ENCODE measurements around the genes TOX3 and CHD9.

GRCh38 chr16:50273836-50274940 lies 7.8 kb downstream of the ADCY7 start:
- PRO-cap = no peak

- PRO-cap = no peak
Measured at GRCh38 chr16:50284222-50285007, 18.1 kb downstream of the ADCY7 start.

- PRO-cap = no peak
Measured at GRCh38 chr16:50309138-50309635, 42.8 kb downstream of the ADCY7 start.

GRCh38 chr16:50603014-50604077 lies 55.1 kb downstream of the NKD1 start:
- PRO-cap = no peak

DNA sequence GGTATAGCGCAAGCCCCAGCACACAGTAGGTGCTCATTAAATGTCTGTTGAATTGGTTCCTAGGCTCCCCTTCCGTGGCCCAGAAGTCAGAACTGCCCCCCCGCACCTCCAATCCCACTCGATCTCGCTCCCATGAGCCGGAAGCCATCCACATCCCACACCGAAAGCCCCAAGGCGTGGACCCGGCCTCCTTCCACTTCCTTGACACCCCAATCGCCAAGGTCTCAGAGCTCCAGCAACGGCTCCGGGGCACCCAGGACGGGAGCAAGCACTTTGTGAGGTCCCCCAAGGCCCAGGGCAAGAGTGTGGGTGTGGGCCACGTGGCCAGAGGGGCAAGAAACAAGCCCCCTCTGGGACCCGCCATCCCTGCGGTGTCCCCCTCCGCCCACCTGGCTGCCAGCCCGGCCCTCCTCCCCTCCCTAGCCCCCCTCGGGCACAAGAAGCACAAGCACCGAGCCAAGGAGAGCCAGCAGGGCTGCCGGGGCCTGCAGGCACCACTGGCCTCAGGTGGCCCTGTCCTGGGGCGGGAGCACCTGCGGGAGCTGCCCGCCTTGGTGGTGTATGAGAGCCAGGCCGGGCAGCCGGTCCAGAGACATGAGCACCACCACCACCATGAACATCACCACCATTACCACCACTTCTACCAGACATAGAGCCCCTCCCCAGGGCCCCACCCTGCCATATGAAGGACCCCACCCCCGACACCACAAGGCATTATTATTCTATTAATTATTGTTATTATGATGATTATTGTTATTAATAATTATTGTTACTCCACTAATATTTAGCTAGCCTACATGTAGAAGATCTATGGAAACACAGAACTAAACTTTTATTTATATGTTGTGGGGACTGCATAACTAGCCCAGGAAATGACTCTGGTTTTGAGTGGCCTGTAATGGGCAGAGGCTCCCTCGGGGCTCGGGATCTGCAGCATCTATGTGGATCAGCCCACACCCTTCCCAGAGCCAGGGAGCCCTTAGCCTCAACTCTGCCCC lies 47.7 kb downstream of the SNX20 start:
- PRO-cap = no peak

DNA sequence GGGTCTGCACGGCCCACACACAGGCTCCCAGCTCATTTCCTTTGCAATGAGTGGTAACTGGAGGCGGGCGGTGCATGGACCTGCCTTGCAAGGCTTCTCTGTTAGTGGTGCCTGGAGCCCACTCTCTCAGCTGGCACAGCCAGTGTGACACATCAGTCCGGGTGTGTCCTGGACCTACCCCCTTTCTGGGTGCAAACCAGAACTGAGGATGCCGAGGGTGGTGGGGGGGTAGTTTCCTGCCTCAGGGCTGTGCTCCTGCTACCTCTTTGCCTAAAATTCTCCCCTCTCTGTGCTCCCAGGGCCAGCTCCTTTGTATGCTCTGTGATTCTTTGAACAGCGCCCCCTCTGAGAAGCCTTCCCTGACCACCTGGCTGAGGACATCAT lies 14.0 kb downstream of the SNX20 start:
- PRO-cap = no peak

GRCh38 chr16:50684574-50685781 lies 3.9 kb upstream of the SNX20 start:
- PRO-cap = no peak

- PRO-cap = no peak
Measured at GRCh38 chr16:50746939-50747553, 5.2 kb downstream of the CYLD start.

- PRO-cap = no peak
Measured at GRCh38 chr16:51056298-51056807, 94.7 kb downstream of the SALL1 start.

DNA sequence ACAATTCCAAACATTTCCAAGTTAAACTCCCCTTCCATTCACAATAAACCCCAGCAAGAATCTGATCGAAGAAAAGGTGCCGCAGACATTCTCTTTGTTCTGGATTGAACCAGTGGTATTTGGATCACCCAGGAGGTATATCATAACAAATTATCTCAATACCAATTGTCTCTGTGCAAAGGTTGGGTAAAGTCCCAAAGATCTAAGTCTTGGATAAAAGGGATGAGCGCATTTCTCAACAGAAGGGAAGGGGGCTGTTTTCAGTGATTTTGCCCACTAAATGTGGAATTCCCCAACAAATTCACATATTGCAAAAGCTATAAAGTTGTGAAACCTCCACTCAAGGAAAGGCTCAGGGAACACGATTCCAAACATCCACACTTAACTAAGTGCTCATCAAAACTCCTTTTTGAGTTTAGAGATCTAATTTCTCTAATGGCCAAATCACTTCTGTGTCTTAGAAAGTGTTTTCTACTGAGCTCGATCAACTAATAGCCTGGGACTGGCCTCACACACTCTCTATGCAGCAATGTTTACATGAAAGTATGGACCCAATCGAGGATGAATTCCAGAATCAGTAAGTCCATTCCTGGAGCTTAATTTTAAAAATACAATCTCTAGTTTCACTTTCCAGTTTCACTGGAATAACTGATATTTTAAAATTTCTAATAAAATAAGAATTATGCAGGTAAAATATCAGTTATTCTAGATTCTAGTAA lies 30.9 kb downstream of the SALL1 start:
- PRO-cap = no peak

DNA sequence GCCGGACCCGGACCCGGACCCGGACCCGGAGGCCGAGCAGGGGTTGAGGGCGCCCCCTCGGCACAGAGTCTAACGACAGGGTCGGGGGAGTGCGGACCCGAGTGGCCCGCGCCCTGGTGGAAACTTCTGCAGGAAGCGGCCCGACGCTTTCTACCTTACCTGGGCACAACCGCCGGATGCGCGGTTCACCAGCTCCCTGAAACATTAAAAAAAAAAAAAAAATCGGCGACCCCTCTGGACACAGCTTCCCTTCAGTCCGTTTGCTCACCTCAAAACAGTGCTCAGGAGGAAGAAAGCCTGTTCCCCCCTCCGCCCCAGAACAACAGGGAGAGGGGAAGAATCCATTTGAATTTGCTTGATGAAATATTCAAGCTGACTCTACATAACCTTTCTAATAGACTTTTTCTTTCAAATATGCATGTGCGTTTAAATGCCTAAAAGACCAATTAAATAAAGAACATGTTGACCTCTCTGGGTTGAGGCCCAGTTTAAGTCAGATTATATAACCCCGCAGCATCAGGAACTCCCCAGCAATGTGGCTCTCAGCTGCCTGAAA lies 16.0 kb downstream of the SALL1 start:
- PRO-cap = no peak

DNA sequence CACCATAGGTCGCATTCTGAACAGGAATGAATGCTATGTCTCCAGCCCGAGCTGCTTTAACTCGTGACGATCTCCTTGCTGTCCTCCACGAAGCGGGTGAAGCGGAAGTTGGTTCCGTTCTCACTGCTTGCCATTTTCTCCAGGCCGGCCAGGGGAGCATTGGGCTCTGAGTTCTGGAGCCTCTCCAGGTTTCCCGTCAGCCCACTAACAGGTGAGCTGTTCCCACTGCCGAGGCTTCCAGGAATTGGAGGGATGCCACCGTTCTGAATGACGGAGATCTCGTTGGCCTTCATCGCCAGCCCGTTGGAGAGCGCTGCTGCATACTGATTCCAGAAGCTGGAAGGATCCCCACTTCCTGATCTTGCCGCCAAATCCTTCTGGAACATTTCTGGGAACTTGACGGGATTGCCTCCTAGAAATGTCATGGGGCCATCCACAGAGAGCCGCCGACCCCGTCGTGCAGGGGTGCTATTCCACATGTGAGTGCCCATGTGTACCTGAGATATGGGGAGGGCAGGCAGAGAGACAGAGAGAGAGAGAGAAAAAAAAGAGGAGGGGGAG lies 13.9 kb downstream of the SALL1 start:
- PRO-cap = no peak

- PRO-cap = no peak
Measured at GRCh38 chr16:51152842-51153535, 1.9 kb upstream of the SALL1 start.

DNA sequence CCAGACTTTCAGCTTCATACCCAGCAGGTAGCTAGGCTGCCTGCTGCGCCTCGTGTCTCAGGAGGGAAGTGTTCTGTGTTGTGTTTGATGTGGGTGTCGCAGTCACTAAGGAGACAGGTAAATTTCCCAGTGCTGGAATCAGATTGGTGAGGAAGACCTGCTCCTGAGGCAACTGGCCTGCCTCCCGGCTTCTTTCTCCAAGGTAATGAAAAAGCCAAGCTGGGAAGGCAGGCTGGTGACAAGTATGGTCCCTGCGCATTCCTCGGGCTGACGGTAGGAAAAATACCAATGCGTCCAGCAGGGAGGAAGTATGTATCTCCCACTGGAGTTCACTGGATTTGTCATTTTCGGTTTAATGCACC lies 604.1 kb upstream of the SALL1 start:
- PRO-cap = no peak

DNA sequence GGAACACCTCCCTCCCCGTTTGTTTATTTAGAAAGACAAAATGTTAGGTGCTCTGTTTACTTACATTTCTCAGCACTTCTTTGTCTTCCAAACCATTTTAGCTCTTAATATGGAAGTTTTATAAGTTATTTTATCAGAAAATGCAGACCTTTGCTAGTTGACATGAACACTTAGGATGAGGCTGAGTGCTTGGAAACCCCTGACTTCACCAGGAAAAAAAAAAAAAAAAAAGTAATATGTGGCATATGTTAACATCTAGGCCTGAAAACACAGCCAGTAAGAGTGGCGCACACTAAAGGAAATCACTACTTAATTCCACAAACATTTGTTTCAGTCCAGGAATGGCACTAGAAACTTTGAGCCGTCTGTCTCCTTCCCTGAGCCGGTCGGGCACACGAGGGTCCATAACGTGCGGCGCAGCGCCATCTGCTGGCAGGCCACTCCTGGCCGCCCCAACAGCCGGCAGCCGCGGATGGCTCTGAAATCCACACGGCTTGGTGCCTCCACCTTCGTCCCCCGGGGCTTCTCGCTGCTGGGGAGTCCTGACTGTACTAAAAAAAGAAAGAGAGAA lies 610.9 kb upstream of the SALL1 start:
- PRO-cap = no peak

- PRO-cap = no peak
Measured at GRCh38 chr16:52449978-52450722, 96.8 kb downstream of the TOX3 start.

- PRO-cap = no peak
Measured at GRCh38 chr16:52546597-52547664, at the start of gene TOX3. Gene TOX3, minus strand, starts transcription at chr16:52547143.

DNA sequence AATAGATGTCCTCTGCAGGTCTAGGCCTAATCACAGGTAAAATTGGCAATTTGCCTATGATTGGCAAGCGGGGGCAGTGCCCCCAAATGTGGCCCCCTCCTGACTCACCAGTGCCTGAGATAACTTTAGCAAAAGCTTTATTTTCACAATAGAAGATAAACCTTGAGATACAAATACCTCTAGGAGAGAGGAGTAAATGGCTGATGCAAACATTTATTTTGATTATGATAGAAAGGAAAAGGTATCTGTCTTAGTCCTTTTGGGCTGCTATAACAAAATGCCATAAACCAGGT lies 132.9 kb upstream of the TOX3 start:
- PRO-cap = no peak

DNA sequence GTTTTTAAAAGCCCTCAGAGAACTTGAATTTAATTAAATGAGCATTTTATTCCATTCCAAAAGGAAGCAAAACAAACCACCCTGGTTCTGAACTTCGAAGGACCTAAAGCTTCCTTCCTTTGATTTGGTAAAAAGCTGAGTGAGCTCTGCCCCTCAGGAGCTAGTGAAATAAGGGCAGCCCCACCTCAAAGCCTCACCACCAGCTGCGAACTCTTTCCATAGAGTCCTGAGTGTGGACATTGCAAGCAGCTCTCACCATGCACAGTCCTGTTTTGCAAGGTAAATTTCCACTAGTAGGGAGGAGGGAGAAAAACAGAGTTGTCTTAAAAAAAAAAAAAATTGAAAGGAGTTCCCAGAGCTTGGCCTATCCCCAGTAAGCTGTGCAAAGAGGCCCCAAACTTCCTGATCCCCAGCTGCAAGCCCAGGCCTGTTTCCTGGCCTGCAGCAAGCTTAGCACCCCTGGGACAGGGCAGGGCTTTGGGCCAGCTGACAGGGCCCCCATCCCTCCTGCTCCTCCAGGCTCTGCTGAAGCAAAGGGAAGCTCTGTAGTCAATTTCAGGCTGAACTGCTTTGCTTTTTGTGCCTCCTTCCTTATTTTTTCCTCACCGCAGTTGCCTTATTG lies 11.1 kb downstream of the CHD9NB start:
- PRO-cap = no peak

DNA sequence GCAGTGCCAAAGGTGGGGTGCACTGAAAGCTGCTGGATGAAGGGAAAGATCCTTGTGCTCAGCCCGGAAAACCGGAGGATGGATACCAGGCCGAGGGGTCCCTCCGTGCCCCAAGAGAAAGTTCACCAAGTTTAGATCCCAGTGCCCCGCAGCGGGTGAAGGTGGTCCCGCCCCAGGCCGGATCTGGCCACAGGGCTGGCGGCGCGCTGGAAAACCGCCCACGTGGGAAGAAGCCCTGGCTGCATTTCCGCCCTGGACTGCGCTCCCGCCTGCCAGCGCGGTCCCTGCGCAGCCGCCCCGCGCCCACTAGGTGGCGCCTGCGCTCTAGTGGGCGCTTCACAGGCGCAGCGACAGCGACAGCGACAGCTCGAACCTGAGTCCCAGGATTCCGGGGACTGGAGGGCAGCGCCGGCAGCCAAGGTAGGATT lies at the start of gene CHD9:
Gene CHD9, plus strand, starts transcription at position 334 of the 428 bp plus-strand sequence.
- PRO-cap = unidirectional peak, plus-strand start at position 386 of the sequence

Measured in peritoneum (tissue), 1 donor.